ENCODE measurements around a stretch of chr20.

GRCh38 chr20:48682355-48683180 is 145.2 kb downstream of the PREX1 start:
- PRO-cap, result no peak

DNA sequence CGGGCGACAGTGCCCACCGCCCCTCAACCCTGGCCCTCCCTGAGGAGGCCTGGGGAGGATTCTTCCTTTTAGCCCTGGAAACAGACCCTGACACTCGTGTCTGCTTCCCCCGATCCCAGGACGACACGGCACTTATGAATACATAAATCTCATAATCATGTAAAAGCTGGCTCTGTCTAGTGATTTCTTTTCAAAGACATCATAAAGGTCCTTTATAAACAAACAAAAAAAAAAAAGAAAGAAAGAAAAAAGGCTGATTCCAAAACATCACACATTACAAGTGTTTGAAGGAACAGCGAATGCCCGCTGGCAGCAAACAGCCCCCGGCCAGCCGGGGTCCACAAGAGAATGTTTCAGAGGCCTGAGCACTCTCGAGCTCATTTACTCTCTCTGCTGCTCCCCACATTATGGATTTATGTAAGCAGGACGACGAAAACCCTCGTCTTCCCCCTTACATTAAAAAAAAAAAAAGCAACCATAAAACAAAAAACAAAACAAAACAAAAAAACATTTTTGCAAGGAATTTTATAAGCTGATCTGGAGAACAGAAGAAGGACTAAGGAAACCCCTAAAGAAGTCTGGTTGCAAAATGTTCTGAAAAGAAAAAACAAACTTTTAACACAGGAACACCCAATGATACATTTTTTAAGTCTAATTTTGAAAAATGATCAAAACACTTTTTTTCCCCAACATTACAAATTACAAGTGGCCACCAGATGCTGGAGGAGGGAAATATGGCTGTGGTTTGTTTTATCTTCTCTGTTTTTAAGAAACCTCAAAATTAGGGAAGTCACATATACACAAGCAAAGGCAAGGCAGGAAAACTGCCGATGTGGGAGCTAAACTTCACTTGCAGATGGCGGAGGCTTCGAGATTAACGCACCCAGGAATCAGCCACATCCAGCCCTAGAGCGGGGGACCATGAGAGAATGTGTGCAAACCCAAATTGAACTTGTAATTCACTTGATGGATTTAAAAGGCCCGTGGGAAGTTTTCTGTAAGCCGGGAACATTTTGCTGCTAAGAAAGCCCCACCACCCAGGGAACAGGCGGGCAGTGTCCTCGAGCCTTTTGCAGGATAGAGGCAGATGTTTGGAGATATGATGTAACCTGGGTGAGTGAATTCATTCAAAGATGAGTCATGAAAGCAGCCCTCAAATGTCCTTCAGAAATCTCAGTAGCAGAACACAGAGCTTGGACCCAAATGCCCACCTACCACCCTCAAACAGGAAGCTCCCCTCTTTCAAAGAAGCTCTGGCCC is 40.2 kb downstream of the PREX1 start:
- PRO-cap, result no peak

DNA sequence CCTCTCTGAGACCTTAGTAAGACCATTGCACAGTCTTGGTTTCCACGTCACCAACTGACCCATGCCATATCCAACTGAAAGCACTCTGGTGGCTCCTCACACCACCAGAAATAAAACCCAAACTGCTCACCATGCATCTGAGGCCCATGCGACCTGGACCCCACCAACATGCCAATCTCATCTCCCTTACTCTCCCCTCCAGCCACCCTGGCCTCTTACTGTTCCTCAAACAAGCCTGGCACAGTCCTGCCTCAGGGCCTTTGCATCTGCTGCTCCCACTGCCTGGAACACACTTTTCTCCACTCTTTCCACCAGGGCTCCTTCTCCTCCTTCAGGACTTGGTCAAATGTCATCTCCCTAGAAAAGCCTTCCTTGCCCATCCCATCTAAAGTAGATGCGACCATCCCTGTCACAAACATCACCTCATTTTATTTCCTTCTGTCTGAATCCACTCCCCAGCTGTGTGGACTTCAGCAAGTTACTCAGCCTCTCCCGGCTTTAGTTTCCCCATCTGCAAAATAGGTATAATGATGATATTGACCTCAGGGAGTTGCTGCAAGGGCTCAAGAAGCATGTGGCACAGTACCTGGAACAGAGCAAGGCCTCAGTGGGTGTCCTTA is 8.6 kb downstream of the PREX1 start:
- PRO-cap, result no peak

GRCh38 chr20:48910134-48910978 is 11.2 kb upstream of the ARFGEF2 start:
- PRO-cap, result no peak

- PRO-cap, result bidirectional peak, plus-strand start at chr20:48921981, minus-strand start at chr20:48921945; bidirectional peak, plus-strand start at chr20:48922097, minus-strand start at chr20:48922124
Measured at GRCh38 chr20:48921855-48922862, 648 bp downstream of the ARFGEF2 start.

- PRO-cap, result no peak
Measured at GRCh38 chr20:48952587-48953290, 31.2 kb downstream of the ARFGEF2 start.

- PRO-cap, result no peak
Measured at GRCh38 chr20:48983259-48984275, 62.1 kb downstream of the ARFGEF2 start.

GRCh38 chr20:49153719-49154102 is 34.4 kb downstream of the STAU1 start:
- PRO-cap, result no peak

GRCh38 chr20:49418614-49419091 is 63.8 kb downstream of the KCNB1 start:
- PRO-cap, result no peak

DNA sequence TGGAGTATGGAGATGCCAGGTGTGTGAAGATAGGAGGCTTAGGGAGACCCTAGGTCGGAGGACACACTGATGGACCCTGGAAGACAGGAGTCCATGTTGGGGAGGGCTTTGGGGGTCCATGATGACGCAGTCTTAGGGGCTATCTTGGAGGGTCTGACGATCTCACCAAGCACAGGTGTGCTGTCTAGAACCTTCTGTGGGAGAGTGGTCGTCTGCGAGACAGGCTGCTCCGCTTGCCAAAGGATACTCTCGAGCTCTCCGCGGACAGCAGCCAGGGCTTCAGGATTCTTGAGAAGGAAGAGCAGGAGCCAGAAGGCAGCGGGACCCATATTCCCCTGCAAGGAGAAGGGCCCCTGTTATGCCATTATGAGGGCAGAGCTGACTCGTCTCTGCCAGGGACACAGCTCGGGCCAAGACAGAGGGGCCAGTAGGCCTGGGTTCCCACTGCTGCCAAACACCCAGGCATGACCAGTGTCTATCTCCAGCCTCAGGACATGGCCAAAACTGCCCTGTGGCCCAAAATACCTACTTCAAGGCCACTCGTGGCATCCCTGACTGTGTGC is 31.7 kb upstream of the KCNB1 start:
- PRO-cap, result no peak

DNA sequence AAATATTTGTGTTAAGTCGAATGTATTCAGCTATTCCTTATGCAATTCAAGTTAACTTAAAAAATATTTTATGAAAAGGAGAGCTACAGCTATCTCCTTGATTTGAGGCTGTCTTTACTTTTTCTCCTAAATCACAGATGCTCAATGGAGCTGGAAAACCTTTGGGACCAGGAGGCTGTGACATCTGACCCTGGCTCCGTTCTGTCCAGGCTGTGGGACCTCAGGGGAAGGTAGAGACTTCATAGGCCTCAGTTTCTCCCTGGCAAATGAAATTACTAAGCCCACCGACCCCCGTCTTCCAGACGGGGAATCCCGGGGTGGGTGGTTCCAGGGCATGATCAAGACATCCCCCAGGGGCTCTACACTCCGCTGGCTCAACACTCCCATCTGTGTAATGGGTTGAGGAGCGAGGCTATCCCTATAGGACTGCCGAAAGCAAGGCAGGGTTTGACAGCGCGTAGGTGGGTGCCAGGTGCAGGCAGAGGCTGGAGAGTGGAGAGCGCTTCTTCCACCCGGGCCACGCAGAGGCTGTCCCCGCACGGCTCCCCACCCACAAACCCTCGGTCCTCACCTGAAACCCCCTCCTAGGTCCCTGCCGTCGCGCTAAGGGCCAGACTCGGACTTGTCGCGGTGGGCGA is 661 bp downstream of the PTGIS start:
- PRO-cap, result no peak

- PRO-cap, result no peak
Measured at GRCh38 chr20:49604334-49604911, 36.5 kb upstream of the PTGIS start.

DNA sequence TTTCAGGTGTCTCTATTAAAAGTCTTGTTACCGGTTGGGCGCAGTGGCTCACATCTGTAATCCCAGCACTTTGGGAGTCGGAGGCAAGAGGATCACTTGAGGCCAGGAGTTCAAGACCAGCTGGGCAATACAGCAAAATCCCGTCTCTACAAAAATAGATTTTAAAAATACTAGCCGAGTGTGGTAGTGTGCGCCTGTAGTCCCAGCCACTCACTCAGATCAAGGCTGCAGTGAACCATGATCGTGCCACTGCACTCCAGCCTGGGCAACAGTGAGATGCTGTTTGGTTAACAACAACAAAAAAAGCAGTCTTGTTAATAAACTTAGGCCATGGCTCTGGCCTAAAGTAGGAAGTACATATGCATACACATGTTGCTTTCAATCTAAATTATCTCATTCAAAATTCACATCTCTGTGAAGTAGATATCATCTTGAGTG is 53.0 kb downstream of the B4GALT5 start:
- PRO-cap, result no peak

- PRO-cap, result no peak
Measured at GRCh38 chr20:49675302-49676344, 38.1 kb downstream of the B4GALT5 start.

DNA sequence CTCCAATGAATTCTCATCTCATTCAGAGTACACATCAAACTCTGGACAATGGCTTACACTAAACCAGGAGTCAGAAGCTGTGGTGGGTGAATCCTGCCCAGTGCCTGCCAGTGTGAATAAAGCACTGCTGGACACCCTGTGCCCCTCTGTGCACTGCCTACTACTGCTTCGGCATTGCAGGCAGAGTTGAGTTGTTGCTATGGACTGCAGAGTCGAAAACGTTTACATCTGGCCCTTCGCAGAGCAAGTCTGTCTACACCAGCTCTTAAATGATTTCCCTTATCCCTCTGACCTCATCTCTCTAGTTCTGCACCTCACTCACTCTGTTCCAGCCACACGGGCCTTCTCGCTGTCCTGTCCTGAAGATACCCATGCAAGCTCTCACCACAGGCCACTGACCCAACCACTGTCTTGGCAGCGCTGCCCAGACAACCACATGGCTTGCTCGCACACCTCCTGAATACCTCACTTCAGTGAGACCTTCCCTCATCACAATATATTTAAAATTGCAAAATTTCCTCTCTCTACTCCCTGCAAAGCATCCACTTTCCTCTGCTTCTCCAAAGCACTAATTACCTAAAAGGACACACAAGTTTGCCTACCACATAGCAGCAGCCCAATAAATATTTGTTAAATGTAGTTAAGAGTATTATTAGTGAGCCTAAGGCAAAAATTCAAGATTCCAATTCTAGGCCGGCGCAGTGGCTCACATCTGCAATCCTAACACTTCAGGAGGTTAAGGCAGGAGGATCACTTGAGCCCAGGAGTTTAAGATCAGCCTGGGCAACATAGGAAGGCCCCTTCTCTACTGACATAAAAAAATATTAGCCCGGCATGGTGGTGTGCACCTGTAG is 31.3 kb downstream of the B4GALT5 start:
- PRO-cap, result no peak

DNA sequence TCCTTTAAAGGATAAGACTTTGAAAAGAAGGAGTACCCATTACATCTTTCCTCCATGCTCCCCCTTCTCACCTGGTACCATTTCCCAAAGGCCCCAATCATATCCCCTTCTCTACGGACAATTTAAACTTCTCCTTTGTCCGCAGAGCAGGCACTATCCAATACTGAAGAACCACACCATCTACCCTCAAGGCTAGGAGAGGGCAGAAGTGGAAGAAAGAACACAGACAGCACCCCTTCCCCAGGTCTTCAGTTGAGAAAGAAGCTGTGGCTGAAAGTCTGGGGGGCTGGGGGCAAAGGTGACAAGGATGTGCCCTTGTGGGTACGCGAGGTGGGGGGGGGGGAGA is 1.2 kb downstream of the B4GALT5 start:
- PRO-cap, result no peak

DNA sequence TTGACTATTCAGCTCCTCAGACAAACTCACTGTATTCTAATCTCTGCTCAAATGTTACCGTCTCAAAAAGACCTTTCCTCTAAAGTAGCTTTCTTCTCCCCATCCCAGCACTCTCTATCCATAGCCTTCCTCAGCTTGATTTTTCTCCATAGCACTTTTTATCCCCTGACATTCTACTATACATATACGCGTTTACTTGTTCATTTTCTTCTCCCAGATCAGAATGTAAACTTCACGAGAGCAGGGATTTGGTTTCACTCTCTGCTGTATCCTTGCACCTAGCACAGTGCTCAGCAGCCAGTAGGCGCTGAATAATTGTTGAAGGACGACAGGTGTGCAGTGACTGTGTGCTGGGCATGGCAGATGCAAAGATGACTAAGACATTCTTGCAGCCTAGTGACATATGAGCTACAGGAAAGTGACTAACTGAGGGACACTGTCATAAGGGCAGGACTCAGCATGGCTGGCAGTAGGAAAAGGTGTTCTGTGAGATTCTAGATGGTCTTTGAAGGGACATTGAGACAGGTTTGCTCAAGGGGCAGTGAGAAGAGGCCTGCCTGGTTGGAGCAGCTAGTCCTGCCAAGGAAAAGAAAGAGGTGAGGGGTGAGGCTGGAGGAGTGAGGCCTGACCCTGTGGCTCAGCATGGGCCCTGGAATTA is 4.0 kb upstream of the B4GALT5 start:
- PRO-cap, result no peak

DNA sequence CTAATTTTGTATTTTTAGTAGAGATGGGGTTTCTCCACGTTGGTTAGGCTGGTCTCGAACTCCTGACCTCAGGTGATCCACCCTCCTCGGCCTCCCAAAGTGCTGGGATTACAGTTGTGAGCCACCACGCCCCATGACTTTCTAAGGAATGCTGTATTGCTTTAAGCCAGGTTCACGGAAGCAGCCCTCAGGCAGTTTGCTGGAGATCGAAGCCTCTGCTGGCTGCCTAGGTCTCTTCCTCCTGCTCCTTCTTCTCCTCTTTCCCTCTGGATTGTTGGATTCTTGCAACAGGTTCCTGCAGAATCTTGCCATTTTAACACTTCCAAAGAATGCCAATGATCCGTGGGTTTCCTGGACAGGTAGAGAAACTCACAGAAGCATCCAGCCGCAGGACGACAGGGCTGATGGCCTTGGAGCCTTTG is 29.3 kb upstream of the B4GALT5 start:
- PRO-cap, result unidirectional peak, plus-strand start at position 190 of the sequence

DNA sequence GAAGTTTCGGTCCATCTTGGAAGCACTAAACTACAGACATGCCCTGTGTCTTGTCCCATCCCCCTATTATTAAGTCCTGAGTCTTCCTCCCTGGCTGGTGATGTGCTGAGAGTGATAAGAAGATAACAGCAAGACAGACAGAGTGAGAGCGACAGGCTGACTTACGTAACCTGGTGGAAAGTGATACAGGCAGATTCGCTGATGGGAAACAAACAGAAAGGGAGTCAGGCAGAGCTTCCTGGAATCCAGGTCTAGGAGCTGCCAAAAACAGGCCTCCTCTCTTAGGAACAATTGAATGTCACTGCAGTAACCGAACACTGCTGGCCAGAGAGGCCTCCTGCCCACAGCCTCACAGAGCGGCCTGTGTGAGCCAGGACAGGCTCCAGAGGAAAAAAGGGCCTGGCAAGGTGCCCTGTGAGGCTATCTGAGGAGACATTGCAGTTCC is 34.1 kb upstream of the B4GALT5 start:
- PRO-cap, result no peak

DNA sequence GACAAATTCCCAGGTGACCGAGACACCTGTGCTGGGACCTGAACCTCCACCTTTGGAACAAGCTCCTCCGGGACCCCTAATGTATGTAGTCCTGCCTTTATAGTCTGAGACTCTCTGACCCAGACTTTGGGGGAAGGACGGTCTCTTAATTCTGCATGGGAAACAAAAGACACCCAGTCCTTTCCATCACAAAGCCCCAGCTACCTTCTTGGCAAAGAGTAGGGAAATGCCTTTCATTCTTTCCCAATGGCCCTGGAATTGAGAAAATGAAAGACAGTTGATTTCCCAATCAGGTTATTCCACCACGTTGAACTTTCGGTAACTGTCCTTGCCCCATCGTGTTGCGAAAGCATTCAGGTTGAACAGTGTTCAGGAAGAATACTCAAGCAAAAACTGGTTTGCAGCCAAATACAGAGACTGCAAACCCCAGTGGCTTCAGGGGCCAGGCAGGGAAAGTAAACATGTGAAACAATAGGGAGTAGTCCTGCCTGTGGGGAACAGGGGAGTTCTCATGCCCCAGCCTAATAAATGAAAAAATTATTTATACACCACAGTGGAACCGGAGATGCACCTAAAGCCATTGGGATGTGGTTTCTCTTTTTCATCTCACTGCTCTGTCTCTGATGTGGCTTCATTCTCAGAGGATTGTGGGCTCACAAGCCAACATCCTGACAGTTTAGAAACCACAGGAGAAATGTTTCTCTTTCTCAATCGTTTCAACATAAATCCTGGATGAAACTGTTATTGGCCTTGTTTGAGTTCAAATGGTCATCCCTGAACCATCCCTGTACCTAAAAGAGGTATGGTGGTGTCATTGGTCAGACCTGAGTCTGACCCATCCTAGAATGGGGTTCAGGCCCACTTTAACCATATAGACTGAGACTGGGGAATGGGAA is 44.2 kb upstream of the SLC9A8 start:
- PRO-cap, result no peak